ENCODE measurements around a stretch of chr2.

GRCh38 chr2:172097059-172097530 lies 5.6 kb downstream of the DLX2 start:
- RAMPAGE, long total RNA = no peak
- RRBS = 3% methylated on average over 5 of the region's 25 CpGs

DNA sequence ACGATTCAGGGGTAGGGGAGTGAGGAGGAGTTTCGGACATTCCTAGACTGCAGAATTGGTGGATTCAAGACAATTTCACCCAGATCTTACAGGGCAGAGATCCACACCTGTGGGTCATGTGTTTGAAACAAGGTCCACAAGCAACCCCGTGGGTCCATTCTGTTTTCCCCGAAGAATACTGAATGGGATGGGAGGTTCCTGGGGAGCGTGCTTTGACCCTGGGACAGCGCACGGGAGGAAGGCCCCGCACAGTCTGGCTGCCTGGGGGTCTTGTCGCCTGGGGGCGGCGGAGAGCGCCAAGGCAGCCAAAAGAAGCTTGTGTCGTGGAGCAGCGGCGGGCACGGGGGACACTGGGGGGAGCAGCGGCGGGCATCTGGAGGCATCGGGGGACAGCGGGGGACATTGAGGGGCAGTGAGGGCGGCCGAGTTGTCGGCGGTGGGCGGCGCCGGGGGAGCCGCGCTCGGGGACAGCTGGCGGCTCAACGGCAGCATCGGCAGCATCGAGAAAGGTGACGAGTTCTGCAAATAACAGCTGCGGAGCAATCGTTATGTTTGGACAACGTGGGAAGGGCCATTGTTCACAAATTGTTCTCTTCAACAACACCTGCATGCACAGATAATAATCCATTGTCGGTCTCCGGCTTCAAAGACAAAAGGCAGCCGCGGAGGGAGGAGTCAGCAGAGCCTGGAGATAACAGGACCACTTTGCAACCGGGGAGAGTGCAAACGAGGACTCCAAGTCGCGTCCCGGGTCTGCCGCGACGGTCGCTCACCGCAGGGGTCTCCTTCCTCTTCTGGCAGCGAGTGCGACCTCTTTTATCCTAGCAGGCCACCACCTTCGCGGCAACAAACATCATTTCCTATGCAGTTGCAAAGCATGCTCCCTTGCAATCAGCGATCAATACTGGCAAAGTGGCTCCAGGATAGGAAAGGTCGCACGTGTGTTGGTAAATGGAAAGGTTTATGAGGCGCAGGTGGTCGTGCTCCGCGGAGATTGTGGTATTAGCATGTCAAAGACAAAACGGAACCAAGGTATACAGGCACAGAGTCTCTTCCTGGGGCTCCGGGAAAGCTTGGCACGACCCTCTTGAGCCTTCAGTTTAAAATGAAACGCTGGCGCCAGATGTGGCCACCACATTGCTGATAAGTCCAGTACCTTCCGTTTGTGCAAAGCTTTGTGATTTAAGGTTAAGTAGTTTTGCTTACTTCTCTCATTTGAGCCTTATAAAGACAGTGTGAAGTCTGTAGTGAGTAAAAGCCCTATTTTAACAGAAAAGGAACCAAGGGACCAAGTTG lies 132.3 kb upstream of the DLX2 start:
- RAMPAGE, long total RNA = no peak
- RRBS = 4% methylated on average over 7 of the region's 69 CpGs

DNA sequence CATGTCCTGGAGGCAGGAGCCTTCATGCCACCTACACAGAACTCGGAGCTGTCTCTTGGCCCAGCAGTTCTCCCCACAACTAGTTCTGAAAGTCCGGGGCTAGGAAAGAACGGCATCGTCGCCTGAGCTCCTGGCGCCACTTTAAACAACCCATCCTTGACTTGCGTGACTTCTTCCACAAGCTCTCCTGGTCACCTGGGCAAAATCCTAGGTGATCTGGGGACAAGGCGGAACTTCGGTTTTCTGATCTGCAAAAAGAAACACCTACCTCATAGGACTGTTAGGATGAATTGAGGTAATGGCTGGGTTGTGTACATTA lies 667 bp upstream of the ITGA6 start:
- RAMPAGE, long total RNA = no peak
- RRBS = no CpG with 5 or more reads among the region's 9 CpGs

GRCh38 chr2:172478078-172478912 lies 50.9 kb downstream of the ITGA6 start:
- RAMPAGE, long total RNA = no peak
- RRBS = no CpG with 5 or more reads among the region's 11 CpGs

DNA sequence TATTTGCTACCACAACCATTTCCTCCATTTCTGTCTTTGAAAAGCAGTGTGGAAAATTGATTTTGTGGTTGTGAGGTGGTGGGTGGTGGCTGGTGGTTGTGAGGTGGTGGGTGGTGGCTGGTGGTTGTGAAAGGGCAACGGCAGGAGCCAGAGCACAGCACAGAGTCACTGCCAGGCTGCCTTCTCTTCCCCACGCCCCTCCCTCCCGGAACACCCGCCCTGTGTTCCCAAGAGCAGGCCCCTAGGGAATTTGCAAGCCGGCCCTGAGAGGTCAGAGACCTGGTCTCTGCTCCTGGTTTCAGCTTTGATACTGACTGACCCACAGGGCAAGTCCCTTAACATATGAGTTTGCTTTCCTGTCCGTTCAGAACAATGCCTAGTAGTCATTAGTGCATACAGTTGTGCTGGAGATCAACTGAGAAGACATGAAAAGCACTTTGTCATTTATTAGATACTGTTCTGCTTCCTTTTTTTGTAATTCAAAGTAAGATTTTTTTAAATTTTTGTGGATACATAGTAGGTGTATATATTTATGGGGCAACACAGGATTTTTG lies 53.0 kb downstream of the ITGA6 start:
- RAMPAGE, long total RNA = no peak
- RRBS = 20% methylated on average over 3 of the region's 6 CpGs

GRCh38 chr2:172484483-172485342 lies 57.3 kb downstream of the ITGA6 start:
- RAMPAGE, long total RNA = no peak
- RRBS = no CpG with 5 or more reads among the region's 5 CpGs

GRCh38 chr2:172503758-172505104 lies 51.7 kb upstream of the PDK1 start:
- RAMPAGE, long total RNA = no peak
- RRBS = no CpG with 5 or more reads among the region's 20 CpGs

GRCh38 chr2:172614168-172614730 lies 58.4 kb downstream of the PDK1 start:
- RAMPAGE, long total RNA = no peak
- RRBS = no CpG with 5 or more reads among the region's 6 CpGs

GRCh38 chr2:173030570-173031576 lies 44.8 kb upstream of the MAP3K20 start:
- RAMPAGE, long total RNA = no peak
- RRBS = no CpG with 5 or more reads among the region's 9 CpGs

- RAMPAGE, long total RNA = no peak
- RRBS = no CpG with 5 or more reads among the region's 11 CpGs
These were observed 32.1 kb upstream of the MAP3K20 start for GRCh38 chr2:173043428-173044017.

GRCh38 chr2:173076971-173077503 lies 1.4 kb downstream of the MAP3K20 start:
- RAMPAGE, long total RNA = no peak
- RRBS = no CpG with 5 or more reads among the region's 10 CpGs

DNA sequence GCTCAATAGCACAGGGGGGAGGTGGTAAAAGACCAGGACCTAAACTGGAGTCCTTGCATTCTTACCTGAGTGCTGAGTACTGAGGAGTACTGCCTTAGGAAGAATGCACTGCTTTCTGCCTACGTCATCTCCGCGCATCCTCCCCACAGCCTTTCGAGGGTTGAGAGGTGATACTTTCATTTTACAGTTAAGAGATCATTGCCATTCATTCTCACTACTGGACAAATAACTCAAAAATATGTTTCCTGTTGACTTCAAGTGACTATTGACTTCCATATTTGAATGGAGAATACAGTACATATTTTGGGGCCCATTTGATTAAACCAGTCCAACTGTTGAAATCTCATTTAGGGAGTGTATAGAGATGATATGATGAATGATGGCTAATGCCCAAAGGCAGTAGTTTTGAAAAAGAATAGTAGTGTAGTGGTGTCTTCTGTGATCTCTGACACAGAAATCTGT lies 74.0 kb downstream of the MAP3K20 start:
- RAMPAGE, long total RNA = no peak
- RRBS = no CpG with 5 or more reads among the region's 4 CpGs

- RAMPAGE, long total RNA = no peak
- RRBS = no CpG with 5 or more reads among the region's 3 CpGs
These were observed 127.3 kb upstream of the CDCA7 start for GRCh38 chr2:173227311-173227773.

GRCh38 chr2:173448833-173449138 lies 94.1 kb downstream of the CDCA7 start:
- RAMPAGE, long total RNA = no peak
- RRBS = no CpG with 5 or more reads among the region's 4 CpGs

DNA sequence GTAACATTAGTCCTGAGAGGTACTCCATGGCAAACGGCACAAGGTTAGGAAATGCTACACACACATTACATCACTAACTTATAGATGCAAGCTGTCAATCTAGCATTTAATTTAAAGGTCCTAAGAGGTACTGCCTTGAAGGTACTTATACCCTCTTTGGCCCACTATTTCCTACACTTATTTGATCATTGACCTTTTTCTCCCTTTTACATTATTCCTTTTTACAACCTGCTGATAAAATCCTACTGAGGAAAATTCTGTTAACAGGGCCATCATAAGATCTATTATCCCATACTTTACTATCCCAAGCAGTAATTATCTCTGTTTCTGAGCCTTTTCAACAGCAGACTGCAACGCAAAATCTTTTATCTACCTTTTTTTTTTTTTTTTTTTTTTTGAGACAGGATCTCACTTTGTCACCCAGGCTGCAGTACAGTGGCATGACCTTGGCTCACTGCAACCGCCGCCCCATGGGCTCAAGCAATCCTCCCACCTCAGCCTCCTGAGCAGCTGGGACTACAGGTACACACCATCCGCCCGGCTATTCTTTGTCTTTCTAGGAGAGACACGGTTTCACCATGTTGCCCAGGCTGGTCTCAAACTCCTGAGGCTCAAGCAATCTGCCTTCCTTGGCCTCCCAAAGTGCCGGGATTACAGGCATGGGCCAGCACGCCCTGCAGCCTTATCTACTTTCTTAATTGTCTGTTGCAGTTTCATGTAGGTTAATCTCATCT lies 53.6 kb downstream of the SP3 start:
- RAMPAGE, long total RNA = no peak
- RRBS = no CpG with 5 or more reads among the region's 9 CpGs

GRCh38 chr2:173951461-173951876 lies 13.7 kb downstream of the SP3 start:
- RAMPAGE, long total RNA = no peak
- RRBS = no CpG with 5 or more reads among the region's 4 CpGs

- RAMPAGE, long total RNA = no peak
- RRBS = no CpG with 5 or more reads among the region's 3 CpGs
These were observed 3.1 kb downstream of the SP3 start for GRCh38 chr2:173961973-173962493.

DNA sequence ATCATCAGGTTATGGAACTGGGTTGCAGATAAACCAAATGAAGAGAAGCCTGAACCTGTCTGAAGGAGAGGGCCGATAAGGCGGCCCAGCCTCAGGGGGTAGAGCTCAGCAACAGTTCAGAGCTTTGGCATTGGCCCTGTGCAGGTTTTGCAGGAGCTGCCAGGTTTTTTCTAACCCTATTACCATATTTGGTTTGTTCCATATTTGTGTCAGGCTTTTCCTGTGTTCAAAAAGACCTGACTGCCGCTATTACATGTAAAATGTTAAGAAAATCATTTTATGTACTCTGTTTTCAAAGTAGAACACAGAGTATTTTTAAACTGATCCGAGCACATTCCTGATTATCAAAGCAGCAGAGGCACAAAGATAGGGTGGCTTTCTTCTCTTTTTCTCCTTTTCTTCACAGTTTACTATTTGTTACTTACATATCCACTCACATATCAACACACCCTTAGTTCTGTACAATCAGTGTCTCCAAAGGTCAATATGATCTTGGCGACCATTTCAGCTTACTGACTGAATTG lies 20.1 kb upstream of the SP3 start:
- RAMPAGE, long total RNA = no peak
- RRBS = no CpG with 5 or more reads among the region's 5 CpGs

DNA sequence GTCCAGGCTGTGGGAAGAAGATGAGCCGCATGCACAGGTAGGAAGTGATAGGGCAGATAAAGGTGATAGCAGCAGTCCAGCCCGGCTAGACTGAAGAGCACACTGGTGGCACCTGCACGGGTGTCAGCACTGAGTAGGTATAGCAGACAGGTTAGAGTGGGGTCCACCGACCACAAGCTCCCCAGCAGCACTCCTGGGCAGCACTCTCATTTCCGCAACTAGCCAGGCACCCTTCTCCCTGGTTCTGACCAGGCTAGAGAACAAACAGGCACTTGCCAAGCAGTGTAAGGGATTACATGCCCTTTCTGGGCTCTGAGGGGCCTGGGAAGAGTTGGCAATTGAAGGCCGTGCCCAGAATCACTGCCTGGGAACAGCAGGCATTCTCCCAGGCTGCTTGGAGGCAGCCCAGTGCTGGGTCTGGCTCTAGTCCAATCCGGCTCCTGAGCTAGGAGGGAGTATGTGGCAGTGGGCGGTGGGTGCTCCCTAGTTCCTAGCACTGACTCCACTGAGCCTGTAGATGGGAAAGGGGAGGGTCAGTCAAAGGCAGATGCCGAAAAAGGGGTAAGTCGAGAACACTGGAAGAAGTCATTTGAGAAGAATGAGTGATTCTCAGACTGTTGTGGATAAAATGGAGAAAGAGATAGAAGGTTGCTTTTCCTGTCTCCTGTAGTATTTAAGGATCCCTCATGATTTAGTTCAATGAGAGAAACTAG lies 34.1 kb upstream of the SP3 start:
- RAMPAGE, long total RNA = no peak
- RRBS = no CpG with 5 or more reads among the region's 10 CpGs

- RAMPAGE, long total RNA = no peak
- RRBS = no CpG with 5 or more reads among the region's 11 CpGs
These were observed 74.5 kb upstream of the SP3 start for GRCh38 chr2:174039654-174040128.

All from epithelial cell of proximal tubule (primary cell).